HT-29 (cell line): ENCODE measurements around a stretch of chr1.

GRCh38 chr1:40399803-40401017 lies 26.7 kb downstream of the SMAP2 start:
- RAMPAGE, long total RNA: no peak

GRCh38 chr1:40426633-40427007 lies 23.7 kb upstream of the ZFP69B start:
- RAMPAGE, long total RNA: no peak

- RAMPAGE, long total RNA: no peak
Measured at GRCh38 chr1:40649362-40649561, 16.2 kb downstream of the RIMS3 start.

DNA sequence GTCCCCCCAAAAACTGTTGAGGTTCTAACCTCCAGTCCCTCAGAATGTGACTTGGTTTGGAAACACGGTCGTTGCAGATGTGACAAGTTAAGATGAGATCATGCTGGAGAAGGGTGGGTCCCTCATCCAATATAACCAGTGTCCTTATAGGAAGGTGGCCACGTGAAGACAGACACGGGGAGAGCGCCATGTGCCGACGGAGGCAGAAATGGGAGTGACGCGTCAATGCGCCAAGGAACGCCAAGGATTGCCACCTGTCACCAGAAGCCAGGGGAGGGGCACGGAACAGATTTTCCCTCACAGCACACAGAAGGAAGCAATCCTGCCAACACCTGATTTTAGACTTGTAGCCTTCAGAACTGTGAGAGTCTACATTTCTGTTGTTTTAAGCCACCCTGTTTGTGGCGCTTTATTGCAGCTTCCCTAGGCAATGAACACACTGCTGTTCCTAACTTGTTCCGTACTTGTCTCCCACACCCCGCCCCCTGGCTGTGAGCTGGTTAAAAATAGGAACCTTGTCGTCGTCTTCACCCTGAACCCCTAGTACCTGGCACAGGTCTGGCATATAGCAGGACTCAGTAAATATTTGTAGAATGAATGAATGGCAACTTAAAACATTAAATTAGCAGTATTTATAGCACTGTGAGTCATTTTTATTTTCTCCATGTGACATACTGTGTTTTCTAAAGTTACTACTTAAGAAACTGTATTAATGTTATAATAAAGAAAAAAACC lies 14.2 kb downstream of the RIMS3 start:
- RAMPAGE, long total RNA: no peak

GRCh38 chr1:40668817-40669030 lies 3.2 kb upstream of the RIMS3 start:
- RAMPAGE, long total RNA: no peak

- RAMPAGE, long total RNA: no peak
Measured at GRCh38 chr1:40690593-40691008, 903 bp upstream of the NFYC start.

GRCh38 chr1:40782464-40783003 lies 1.1 kb upstream of the KCNQ4 start:
- RAMPAGE, long total RNA: no peak

GRCh38 chr1:40860431-40861588 lies 1.4 kb downstream of the CITED4 start:
- RAMPAGE, long total RNA: no peak

- RAMPAGE, long total RNA: no peak
Measured at GRCh38 chr1:40988130-40988946, 8.8 kb downstream of the CTPS1 start.

- RAMPAGE, long total RNA: no peak
Measured at GRCh38 chr1:41357957-41358620, 116.0 kb upstream of the SCMH1 start.

DNA sequence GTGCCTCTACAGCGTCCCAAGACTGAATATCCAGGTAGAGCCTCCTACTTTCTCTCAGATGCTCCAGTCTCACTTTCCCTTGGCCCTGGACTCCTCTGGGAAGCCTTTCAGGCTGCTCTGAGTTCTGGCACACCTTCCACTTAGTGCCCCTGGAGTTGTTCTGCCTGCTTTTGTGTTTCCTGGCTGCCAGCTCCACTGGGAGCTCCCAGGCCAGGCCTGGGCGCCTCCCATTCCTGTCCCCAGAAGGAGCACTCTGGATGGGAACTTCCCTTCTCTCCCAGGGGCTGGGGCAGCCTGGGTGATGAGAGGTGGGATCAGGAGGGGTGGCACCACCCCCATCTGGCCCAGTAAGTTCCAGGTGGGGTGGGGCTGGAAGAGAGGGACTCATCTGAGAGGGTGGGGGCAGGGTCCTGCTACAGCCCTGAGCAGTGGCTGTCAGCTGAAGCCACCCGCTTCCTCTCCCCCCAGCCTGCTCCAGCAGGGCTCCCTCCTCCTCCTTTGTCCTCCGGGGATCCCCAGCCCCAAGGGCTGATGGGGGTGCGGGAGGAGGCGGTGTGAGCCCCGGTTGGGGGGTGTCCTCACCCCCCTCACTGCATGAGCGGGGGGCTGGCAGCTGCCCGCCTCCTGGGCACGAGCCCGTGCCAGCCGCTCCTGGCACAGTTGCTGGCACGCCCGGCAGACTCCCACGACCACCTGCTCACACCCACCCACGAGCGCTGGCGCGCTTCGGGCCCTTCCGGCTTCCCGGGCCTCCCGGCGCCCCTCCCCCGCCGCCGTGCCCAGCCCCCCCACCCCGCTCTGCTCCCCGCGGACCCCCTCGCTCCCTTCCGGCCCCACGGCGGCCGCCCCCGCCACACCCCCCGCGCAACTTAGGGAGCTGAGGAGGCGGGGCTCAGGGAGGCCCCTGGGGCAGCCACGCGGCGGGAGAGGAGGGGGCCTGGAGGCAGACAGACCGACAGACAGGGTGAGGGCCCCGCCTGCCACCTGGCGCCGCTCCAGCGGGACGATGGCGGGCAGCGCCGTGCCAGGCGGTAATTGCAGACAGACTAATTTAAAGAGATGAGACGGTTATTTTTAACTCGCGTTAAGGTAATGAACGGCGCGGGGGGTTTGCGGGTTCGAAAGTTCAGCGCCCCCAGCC lies 118.4 kb downstream of the EDN2 start:
- RAMPAGE, long total RNA: no peak

GRCh38 chr1:41387638-41388148 lies 96.8 kb downstream of the EDN2 start:
- RAMPAGE, long total RNA: no peak

- RAMPAGE, long total RNA: no peak
Measured at GRCh38 chr1:41423411-41424104, 60.9 kb downstream of the EDN2 start.

DNA sequence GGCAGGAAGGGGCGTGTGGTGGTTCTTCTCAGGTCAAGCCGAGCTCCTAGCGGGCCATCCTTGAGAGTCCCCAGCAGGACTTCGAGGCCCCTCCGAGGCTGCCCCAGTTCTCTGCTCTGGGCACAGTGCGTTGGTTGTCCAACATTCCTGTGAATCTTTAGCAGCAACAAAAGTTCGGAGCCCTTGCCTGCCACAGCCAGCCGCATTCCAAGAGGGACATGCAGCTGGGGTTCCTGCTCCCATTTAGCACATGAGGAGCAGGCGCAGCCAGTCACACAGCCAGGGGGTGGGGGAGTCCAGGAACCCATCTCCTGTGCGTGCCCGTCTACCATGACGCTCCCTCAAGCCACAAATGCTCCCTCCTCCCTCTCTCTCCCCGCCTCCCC lies 57.0 kb downstream of the EDN2 start:
- RAMPAGE, long total RNA: no peak

- RAMPAGE, long total RNA: no peak
Measured at GRCh38 chr1:41449698-41450150, 34.8 kb downstream of the EDN2 start.

- RAMPAGE, long total RNA: no peak
Measured at GRCh38 chr1:41474440-41475260, 9.8 kb downstream of the EDN2 start.

DNA sequence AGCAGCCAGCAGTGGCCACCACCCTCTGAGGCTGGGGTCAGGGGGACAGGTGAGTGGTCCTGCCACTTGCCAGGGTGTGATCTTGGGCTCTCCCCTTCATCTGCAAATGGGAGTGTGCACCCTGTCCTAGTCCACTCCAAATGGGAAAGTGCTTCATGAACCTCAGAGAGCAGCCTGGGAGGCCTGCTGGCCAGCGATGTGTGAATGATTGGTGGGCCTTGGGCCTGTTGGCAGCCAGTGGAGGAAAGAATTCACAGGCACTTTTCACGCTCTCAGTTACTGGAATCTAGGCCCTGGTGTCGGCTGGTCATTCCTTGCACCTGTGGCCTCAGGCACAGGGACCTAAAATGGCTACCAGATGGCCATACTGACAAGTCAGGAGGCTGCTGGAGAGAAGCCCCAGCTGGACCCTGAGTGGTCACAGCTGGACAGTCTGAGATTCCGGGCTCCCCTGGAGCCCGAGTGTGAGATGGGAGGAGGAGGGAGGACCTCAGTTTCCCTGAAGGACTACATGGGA lies 18.4 kb upstream of the EDN2 start:
- RAMPAGE, long total RNA: no peak

- RAMPAGE, long total RNA: no peak
Measured at GRCh38 chr1:41579980-41580819, 95.7 kb upstream of the EDN2 start.

- RAMPAGE, long total RNA: no peak
Measured at GRCh38 chr1:41726921-41727969, 191.5 kb downstream of the HIVEP3 start.

GRCh38 chr1:41764450-41764917 lies 154.2 kb downstream of the HIVEP3 start:
- RAMPAGE, long total RNA: no peak